Helper T cell (primary cell): ENCODE measurements around the gene KRT7.

DNA sequence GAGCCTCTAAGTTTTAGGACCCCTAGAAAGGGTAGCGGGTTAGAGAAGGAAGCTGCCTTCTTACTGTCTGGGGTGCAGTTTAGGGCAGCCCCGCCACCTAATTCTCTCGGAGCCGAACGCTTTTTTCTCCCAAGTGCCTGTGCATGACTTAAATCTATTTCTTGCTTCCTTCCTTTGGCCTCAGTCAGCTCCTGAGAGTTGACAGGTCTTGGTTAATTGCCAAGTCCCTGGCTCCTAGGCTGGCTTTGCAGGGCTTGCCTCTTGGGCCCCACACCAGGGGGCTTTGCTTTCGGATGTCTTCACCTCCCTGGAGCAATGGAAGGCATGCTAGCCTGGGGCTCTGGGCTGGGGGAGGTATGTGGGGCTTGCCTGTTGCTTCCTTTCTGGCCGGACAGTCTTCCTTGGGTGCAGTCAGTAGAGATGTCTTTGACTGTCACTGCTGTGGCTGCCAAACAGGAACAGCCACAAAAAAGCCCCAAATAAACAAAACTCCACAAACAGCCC is 2.1 kb upstream of the KRT80 start:
- PRO-cap, 2 experiments = no peak in any of the 2 experiments

GRCh38 chr12:52233002-52233320 is at the start of gene KRT7:
Gene KRT7, plus strand, starts transcription at chr12:52233243.
- PRO-cap, 2 experiments = no peak in any of the 2 experiments

GRCh38 chr12:52247177-52247344 is 14.0 kb downstream of the KRT7 start:
- PRO-cap, 2 experiments = no peak in any of the 2 experiments

GRCh38 chr12:52612566-52613081 is 5.7 kb downstream of the KRT73 start:
- PRO-cap, 2 experiments = peak in 1 of 2 experiments; most common plus-strand start chr12:52612784 (in 1); most common minus-strand start chr12:52612655 (in 1)

DNA sequence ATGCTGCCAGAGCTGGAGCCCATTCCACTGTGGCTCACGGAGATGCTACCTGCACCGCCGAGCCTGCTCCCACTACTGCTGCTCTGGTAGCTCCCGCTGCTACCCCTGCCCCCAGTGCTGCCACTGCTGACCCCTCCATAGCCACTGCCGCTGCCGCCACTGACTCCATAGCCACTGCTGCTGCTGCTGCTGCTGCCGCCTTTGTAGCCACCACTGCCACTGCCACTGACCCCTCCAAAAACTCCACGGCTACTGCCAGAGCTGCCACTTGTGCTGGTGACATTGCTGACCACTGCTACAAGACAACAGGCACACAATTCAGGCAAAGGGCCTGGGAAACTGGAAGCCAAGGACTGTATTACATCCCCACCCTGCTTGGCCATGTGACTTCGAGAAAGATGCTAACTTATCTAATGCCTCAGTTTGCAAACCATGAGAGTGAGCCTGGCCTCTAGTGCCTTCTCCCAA is 8.3 kb downstream of the KRT76 start:
- PRO-cap, 2 experiments = no peak in any of the 2 experiments

GRCh38 chr12:52870252-52870901 is 21.6 kb upstream of the KRT78 start:
- PRO-cap, 2 experiments = no peak in any of the 2 experiments

- PRO-cap, 2 experiments = no peak in any of the 2 experiments
These were observed 24.2 kb upstream of the KRT78 start for GRCh38 chr12:52872876-52873435.

DNA sequence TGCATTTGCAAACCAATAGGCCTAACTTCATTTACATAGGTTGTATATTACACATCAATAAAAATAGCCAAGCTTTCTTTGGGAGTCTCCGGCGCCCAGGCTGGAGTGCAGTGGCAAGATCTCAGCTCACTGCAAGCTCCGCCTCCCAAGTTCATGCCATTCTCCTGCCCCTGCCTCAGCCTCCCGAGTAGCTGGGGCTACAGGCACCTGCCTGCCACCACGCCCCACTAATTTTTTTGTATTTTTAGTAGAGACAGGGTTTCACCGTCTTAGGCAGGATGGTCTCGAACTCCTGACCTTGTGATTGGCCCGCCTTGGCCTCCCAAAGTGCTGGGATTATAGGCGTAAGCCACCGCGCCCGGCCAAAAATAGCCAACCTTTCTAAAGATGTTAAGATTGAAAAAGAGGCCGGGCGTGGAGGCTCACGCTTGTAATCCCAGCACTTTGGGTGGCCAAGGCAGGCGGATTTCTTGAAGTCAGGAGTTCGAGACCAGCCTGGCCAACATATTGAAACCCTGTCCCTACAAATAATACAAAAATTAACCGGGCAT is 2.5 kb downstream of the KRT8 start:
- PRO-cap, 2 experiments = no peak in any of the 2 experiments

DNA sequence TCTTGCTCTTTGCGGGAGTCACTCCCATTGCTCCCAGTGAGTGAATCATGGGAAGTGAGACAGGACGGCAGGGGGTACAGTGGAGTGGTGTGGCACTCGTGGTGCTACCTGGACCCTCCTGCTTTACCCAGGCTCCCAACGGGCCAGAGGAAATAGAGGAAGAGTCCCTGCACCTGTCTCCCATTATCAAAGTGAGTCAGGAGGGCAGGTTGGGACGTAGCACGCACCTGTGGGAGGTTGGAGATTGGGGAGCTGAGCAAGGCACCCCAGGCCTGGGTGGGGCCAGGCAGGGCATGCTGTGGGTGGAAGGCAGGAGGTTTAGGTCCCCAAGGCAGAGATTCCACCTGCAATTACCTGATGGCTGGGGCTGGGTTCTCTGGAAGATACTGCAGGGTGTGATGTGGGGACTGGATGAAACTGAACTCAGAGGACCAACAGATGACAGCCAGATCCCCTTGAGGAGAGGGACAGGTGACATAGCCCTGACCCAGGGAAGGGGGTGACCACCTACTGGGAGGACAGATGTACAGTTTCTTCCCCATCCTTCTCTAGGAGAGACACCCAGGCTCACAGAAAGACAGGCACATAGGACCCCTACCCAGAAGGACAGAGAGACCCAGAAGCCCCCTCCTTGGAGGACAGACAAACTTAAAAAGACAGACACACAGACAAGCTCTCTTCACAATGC is 1.6 kb upstream of the KRT8 start:
- PRO-cap, 2 experiments = no peak in any of the 2 experiments

- PRO-cap, 2 experiments = no peak in any of the 2 experiments
These were observed 8.3 kb upstream of the KRT8 start for GRCh38 chr12:52912885-52913893.

- PRO-cap, 2 experiments = no peak in any of the 2 experiments
These were observed 6.1 kb upstream of the KRT18 start for GRCh38 chr12:52942752-52943316.

DNA sequence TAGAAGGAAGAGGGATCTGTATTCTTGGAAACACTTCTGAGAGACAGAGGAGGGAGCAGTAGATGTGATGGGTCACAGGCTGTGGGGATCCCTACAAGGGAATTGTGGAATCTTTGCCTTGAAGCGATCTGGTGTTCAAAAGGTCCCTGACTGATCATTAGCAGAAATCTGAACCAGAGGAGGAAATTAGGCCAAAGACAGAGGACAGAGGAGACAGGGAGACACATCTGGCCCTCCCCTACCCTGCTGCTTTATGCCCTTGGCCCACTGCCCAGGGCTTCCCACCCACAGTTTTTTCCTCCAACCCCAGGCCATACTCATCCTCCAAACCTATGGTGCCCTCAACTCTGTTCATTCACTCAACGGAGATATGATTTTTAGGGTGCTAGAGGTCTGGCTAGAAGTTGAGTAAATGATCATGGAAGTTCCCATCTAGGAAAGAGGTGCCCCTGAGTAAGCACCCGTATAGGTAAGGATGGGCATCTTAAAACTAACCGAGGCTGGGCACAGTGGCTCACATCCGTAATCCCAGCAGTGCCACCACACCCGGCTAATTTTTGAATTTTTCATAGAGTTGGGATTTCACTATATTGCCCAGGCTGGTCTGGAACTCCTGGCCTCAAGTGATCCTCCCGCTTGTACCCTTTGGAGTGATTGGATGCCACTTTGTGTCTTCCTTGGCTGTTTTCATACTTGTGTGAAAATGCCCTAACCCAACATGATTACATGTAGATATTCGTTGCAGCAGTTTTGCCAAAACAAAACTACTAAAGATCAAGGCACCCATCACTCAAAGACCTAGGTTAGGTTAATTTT is 4.3 kb downstream of the KRT18 start:
- PRO-cap, 2 experiments = no peak in any of the 2 experiments

- PRO-cap, 2 experiments = no peak in any of the 2 experiments
These were observed 1.9 kb upstream of the EIF4B start for GRCh38 chr12:53003969-53005085.

DNA sequence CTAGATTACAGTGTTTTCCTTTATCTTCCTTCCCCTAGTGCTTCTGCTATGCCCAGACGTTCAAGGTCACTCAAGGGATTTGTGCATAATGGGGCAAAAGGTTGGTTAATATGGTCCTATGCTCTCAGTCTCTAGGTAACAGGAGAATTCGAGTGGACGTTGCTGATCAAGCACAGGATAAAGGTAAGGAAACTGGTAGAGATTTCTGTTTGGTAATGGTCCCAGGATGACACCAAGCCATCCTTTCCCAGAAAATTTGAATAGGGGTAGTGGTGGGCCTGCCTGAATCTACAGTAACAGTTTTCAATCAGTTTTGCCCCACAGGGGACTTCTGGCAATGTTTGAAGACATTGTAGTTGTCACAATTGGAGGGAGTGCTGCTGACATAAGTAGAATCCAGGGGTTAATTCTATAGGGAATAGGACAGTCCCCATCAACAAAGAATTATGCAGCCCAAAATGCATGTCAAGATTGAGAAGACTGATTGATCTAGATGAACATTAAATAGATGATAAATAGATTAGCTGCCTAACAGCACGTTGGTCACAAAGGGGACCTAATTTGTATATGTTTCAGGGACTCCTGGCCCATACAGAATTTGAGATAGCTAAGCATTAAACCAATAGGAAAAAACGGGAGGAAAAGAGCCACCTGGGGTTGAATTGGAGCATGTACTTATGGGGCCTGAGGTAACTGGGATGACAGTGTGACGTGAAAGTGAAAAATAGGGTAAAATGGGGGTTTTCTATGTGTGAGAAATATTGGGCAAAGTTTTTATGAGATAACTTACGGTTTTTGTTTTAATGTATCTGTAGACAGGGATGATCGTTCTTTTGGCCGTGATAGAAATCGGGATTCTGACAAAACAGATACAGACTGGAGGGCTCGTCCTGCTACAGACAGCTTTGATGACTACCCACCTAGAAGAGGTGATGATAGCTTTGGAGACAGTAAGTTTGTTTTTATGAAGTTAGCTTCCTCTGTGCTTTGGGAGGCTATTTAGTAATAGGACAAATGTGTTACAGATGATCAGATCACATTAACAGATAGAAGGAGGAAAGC is 15.8 kb downstream of the EIF4B start:
- PRO-cap, 2 experiments = no peak in any of the 2 experiments

- PRO-cap, 2 experiments = no peak in any of the 2 experiments
These were observed 16.1 kb upstream of the TNS2 start for GRCh38 chr12:53033638-53034198.

DNA sequence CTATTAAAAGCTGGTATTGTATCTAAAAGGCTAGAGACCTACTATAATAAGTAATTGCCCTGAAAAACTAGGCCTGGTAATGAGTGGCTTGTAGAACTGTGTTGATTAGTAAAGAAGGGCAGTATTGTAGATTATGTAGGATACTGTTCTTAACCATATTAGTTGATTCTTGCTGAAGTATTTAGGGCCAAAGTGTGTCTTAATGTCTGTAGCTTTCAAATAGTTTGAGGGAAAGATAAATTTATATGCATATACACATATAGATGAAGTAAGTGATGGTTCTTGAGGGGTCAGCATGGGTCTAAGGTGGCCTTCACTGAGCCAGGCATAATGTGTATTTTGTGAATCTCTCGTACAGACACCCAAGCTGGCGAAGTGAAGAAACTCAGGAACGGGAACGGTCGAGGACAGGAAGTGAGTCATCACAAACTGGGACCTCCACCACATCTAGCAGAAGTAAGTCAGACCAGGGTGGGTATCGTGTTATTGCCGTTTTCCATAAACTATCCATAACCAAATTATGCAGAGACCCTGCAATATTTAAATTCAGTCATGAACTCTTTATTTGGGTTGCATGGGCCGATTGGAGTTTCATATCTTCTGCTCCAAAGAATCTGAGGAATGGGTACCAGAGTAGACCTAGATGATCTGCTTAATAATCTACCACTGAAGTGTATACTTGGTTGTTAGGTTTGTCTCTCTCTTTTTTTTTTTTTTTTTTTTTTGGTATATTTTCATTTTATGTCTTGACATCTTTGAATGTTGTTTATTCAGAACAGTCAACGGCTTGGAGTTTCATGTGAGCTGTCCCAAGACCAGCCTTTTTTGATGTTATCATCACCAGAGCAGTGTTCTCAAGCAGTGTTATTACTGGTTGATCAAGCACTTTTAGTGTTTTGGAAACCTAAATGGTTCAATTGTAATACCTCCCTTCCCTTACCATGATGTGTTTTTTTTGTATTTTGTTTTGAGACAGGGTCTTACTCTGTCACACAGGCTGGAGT is 15.3 kb upstream of the TNS2 start:
- PRO-cap, 2 experiments = no peak in any of the 2 experiments

DNA sequence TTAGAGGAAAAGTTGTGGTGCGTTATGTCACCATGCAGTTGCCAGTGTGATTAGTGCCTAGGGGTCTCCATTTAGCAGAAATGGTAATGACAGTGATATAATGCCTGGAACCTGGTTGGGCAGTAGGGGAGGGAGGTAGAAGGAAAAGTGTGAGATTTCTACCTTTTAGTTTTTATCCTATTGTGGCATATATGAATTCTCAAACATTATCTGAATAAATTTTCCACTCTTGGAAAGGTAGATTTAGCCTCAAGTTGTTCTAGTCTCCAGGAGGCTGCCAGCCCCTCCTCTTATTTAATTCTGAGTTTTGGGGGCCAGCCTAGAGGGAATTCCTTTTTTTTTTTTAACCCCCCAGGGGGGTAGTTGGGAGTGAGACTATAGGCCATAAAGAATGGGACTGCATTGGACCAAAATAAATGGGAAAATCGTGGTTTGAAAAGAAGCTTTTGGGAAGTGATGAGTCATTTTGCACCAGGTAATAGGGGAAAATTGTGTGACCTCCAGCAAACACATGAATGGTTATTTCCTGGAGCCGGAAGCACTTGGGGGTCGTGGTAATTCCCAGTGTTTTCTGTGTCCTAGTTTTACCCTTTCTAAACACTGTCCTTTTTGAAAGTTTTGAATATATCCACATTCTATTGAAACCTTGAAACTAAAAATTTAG is 9.3 kb upstream of the TNS2 start:
- PRO-cap, 2 experiments = no peak in any of the 2 experiments

DNA sequence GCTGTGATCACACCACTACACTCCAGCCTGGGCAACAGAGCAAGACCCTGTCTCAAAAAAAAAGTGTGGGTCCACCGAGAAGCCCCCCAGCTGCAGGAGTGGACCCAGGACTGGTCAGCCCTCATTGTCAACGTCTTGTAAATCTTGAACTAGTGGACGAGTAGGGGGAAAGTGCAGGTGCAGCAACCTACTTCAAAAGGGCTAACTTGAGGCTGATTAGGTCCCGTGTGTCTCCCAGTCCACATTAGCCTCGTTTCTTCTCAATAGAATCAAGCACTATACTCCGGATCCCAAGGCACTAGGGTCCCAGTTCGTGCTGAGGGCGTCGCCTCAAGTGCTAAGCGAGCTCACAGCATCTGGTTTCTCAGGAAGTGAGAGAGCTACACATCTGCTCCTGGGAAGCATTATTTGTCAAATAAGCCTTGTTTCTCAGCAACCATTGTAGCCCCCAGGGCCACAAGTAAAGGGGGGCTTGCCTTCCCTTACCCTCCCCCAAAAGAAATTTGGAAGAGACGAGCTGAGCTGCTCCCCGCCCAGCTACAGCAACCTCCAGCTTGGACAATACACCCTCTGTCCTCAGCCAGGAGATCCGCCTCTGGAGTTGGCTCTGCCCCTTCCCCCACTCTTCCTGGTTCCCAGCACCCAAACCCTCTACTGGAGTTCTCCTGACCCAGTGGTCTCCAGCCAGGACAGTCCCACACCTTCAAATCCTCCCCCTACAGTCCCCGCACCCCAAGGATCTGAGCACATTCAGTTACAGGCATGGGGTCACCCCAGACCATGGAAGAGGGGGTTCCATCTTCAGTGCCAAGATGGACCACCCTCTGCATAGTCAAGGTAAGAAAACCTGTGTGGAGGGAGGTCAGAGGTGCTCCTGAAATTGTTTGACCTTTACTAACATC is 5.8 kb upstream of the TNS2 start:
- PRO-cap, 2 experiments = no peak in any of the 2 experiments

DNA sequence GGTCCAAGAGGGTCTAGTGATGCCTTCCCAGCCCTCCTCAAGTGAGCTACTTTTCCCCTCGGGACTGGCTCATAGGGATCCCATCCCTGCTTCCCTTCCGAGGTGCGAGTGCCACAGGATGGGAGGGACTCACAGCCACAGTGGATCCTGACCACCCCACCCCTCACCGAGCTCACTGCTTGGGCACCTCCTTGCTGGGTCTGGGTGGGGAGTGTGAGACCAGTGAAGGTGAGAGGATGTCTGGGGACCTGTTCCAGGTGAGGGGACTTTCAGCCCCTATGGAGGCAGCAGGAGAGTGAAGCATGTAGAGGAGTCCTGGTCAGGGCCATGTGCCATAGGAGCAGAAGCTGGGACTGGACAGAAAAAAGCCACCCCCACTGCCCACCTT is 1.8 kb upstream of the TNS2 start:
- PRO-cap, 2 experiments = no peak in any of the 2 experiments

GRCh38 chr12:53069448-53070340 is 9.5 kb downstream of the SPRYD3 start:
- PRO-cap, 2 experiments = no peak in any of the 2 experiments